Esophagus squamous epithelium (tissue), 4 donors: Measurements from ENCODE around the genes LANCL2 and ZNF479.

GRCh38 chr7:55021610-55022339, 3.0 kb downstream of the EGFR start:
- PRO-cap = bidirectional peak, plus-strand start at chr7:55022158, minus-strand start at chr7:55022125; unidirectional peak, minus-strand start at chr7:55022282
- RAMPAGE, long total RNA, 4 experiments = no peak in any of the 4 experiments

- PRO-cap = no peak
- RAMPAGE, long total RNA, 4 experiments = no peak in any of the 4 experiments
These were observed 46.2 kb downstream of the EGFR start for GRCh38 chr7:55064916-55065448.

- PRO-cap = no peak
- RAMPAGE, long total RNA, 4 experiments = no peak in any of the 4 experiments
These were observed 133.5 kb downstream of the EGFR start for GRCh38 chr7:55152317-55152768.

- PRO-cap = no peak
- RAMPAGE, long total RNA, 4 experiments = no peak in any of the 4 experiments
These were observed 162.3 kb downstream of the EGFR start for GRCh38 chr7:55180907-55181773.

- PRO-cap = no peak
- RAMPAGE, long total RNA, 4 experiments = start-site peak on the plus strand in 1 of 4 experiments, at chr7:55210891-55210910 at its widest, 18 reads per replicate
These were observed 154.7 kb upstream of the LANCL2 start for GRCh38 chr7:55210066-55211275.

DNA sequence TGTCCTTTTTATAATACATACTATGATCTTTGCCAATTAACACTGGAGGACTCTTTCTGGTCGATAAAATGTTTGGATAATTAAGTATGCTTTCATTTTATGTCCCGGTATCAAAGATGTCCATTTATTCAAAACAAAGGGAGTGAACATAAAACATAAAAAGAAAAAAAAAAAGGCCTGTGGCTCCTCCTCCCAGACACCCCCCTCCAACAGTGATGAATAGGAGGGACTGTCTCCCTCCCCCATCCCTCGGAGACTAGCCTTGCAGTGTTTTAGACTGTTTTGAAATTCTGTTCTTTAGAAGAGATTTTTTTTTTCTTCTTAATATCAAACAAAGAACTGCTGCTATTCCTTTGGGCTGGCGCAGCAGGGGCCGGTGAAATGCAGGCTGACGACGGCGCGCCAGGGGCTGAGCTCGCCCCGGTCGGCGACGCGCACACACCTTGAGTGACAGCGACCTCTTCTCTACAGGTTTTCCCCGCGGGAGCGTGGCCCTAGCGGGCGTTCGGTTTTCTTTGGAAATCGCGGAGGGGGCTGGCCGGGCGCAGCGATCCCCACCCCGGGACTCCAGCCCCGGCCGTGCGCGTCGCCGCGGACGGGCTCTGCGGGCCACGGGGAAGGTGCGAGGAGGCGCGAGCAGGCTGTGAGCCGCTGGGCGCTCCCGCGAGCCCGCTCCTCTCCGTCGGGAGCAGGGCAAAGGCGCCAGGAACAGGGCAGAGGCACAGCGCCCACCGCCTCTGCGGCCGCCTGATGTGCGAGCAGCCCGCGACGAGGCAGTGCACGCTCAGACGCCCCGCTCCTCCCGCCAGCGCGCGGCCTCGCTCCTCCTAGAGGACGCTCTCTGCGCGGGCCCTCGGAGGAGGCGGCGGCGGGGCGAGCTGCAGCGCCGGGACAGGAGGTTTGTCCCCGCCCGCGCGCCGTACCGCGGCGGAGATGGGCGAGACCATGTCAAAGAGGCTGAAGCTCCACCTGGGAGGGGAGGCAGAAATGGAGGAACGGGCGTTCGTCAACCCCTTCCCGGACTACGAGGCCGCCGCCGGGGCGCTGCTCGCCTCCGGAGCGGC, at the start of gene LANCL2:
Gene LANCL2 (plus strand): TSS at position 245 of the 1,064 bp plus-strand sequence.
- PRO-cap = bidirectional peak, plus-strand start at position 951 of the sequence, minus-strand start at position 893 of the sequence
- RAMPAGE, long total RNA, 4 experiments = start-site peak on the plus strand in 1 of 4 experiments, centred at position 961 of the sequence, 24 reads per replicate

DNA sequence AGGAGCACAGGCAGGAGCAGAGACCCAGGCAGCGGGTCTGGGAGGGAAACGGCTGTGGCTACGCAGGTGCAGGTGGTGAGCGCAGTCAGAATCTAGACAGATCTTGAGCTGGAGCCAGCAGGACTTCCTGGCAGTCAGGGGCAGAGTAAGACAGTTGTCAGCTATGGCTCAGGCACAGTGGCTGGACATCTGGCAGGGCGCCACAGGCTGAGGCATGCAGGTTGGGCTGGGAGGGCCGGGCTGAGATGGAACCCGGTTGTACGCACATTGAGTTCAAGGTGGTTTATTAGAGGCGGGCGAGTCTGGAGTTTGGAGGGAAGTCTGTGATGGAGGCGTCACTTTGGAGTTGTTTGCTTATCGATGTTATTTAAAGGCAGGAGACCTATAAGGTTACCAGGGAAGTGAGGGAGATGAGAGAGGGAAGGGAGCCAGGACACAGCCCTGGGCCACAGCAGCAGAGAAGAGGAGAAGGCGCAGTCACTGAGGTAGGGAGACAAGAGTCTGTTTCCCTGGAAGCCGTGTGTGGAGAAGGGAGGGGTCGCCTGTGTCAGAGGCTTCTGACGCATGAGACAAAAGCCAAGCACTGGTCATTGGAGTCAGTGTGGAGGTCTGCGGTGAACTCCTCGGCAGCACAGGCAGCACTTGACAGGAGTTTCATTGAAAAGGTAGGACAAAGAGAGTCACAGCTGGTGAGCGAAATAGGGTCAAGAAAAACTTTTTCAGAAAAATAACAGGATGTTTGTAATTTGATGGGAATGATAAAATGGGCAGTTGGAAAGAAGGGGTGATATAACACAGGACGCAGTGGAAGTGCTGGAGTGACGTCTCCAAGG, 73.9 kb downstream of the LANCL2 start:
- PRO-cap = no peak
- RAMPAGE, long total RNA, 4 experiments = no peak in any of the 4 experiments

GRCh38 chr7:55465925-55466380, 100.8 kb downstream of the LANCL2 start:
- PRO-cap = no peak
- RAMPAGE, long total RNA, 4 experiments = no peak in any of the 4 experiments

GRCh38 chr7:55509234-55509672, 63.0 kb downstream of the VOPP1 start:
- PRO-cap = no peak
- RAMPAGE, long total RNA, 4 experiments = no peak in any of the 4 experiments

GRCh38 chr7:55574114-55574728, 1.9 kb upstream of the VOPP1 start:
- PRO-cap = bidirectional peak, plus-strand start at chr7:55574276, minus-strand start at chr7:55574174
- RAMPAGE, long total RNA, 4 experiments = no peak in any of the 4 experiments

- PRO-cap = no peak
- RAMPAGE, long total RNA, 4 experiments = no peak in any of the 4 experiments
These were observed 135.7 kb upstream of the VOPP1 start for GRCh38 chr7:55707902-55708491.

DNA sequence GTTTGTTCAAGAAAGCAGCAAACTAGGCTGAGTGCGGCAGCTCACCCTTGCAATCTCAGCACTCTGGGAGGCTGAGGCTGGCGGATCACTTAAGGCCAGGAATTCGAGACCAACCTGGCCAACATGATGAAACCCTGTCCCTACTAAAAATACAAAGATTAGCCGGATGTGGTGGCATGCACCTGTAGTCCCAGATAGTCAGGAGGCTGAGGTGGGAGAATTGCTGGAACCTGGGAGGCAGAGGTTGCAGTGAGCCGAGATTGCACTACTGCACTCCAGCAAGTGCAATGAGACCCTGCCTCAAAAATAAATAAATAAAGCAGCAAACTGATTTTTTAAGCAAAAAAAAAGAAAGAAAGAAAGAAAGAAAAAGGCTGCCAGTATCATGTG, 9.5 kb downstream of the NIPSNAP2 start:
- PRO-cap = no peak
- RAMPAGE, long total RNA, 4 experiments = no peak in any of the 4 experiments

DNA sequence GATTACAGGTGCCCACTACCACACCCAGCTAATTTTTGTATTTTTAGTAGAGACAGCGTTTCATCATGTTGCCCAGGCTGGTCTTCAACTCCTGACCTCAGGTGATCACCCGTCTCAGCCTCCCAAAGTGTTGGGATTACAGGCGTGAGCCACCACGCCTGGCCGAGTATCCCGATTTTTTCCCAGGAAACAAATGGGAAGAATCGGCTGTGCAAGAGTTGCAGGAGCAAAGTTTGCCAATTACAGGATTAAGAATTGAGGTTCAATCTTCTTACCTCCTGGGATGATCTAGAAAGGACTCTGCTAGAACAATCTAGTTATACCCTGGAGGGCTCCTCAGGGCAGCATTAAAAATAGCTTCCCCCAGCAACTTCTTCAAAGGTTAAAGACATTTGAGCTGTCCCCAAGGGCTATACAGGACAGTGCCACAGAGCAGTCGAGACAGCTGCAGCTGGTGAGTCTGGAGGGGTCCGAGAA, 8.2 kb downstream of the PHKG1 start:
- PRO-cap = no peak
- RAMPAGE, long total RNA, 4 experiments = no peak in any of the 4 experiments

DNA sequence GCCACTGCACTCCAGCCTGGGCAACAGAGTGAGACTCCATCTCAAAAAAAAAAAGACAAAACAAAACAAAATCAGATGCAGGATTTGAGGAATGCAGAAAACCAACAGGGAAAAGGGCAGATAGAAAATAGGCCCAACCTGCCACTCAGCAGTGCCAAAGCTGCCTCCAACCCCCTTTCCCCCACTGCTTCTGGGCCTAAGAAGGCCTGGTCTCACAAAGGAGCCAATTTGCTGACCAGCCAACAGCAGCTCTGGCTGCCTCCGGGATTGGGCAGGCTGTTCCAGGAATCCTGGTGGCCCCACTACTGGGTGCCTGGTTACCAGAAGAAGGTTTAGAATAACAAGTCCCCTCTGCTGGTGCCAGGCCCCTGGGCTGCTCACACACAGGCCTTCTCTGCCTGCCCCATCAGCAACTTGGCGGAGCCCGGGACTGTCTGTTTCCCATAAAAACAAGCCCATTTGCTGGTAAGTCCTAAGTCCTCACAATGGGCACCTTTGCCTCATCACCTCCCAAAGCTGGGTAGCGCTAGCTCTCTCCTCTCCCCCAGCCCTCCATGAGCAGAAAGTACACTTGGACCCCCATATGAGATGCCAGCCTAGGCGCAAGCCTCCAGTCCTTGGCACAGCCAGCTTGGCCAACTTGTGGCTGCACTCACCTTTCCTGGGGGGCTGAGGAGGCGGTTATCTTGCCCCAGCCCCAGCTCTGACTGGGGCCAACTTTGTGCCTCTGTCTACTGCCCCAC, 1.1 kb downstream of the PHKG1 start:
- PRO-cap = no peak
- RAMPAGE, long total RNA, 4 experiments = no peak in any of the 4 experiments

DNA sequence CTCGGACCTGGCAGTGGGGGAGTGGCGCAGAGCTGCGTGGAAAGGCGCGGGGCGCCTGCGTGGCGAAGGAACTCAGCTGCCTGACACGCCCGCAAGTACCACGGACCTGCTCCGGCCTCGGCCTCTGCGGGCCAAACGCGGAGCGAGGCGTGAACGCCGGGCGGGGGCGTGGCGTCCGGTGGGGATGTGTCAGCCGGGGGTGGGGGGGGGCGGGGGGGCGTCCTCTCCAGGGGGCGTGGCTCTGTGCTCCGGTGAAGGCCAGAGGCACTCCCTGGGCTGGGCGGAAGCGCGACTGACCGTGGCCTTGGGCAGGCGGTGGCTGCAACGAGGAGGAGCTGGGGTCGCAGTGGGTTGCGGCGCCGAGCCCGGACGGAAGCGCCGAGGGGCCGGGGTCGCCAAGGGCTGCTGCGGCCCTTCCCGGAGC, 58.8 kb upstream of the NUPR2 start:
- PRO-cap = bidirectional peak, plus-strand start at position 283 of the sequence, minus-strand start at position 126 of the sequence
- RAMPAGE, long total RNA, 4 experiments = no peak in any of the 4 experiments

- PRO-cap = no peak
- RAMPAGE, long total RNA, 4 experiments = no peak in any of the 4 experiments
These were observed at the start of gene ZNF479 for GRCh38 chr7:57132377-57132665. Gene ZNF479 (minus strand): TSS chr7:57132436.

GRCh38 chr7:63899890-63901145, 98.3 kb upstream of the ZNF722 start:
- PRO-cap = no peak
- RAMPAGE, long total RNA, 4 experiments = start-site peak on the plus strand in 1 of 4 experiments, at chr7:63900273-63900877 at its widest, 5 to 8 reads per replicate

GRCh38 chr7:64515403-64515890, 47.4 kb downstream of the ZNF680 start:
- PRO-cap = no peak
- RAMPAGE, long total RNA, 4 experiments = no peak in any of the 4 experiments

DNA sequence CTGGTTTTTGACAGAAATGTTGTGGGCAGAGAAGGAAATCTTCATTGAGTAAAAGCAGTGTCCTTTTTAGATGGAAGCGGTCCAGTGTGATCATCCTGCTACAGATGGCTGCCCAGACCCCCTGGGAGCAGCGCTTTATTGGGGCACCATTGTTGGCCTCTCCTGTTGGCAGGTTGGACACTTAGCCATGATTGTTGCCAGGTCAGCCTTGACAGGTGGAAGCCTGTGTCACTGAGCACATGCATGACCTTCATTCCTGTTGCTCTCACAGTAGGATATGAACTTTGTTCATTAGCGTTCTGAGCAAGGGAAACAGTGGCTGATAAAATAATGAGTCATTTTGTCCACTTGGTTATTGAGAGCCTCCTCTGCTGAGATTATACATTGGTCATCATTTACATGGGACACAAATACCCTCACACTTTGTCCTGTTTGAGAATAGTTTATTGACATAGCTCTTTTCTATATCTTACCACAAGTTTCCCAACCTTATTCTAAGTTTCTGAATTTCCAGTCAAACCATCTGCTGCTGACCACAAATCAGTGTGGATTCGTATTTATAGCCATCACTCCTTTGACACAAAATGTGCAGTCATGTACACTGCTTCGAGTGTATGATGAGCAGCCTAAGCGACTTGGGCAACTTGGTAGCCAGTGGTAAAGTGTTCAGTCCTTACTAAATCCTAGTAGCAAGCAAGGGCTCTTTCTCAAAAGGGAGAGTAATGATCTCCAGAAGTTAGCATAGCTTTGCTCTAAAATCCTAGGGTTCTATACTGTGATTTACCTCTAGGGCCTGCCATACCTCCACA, 102.6 kb downstream of the TPST1 start:
- PRO-cap = no peak
- RAMPAGE, long total RNA, 4 experiments = no peak in any of the 4 experiments

DNA sequence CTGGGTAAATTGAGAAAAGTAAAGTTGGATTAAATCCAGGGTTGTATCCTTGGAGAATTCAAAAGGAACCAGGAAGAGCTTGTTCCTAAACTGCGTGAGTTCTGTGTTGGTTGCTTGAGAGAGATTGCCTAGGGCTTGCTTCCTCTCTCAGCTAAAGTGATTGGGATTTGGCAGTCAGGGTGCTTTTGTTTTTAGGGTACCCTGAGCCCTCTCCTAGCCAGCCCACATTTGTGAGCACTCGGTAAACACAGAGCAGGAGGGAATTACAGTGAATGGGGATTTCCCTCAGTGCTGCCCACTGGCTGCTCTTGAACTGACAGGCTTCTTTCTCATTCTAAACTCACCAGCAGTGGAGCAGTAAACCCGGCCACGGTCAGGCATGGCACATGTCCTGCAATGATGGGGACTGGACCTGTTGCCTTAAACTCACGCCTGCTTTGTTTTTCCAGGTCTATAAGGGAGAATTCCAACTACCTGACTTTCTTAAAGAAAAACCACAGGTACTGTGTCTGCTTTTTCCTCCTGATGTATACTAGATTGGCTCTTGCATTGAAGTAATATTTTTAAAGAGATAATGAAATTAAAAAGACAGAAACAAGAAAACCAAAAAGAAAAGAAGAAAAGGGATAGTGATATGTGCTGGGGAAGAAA, 147.0 kb downstream of the TPST1 start:
- PRO-cap = no peak
- RAMPAGE, long total RNA, 4 experiments = no peak in any of the 4 experiments